Occipital lobe (tissue), 2 donors: ENCODE measurements around the genes SLC14A1, LOXHD1, PIAS2 and IER3IP1.

- RAMPAGE, long total RNA, result no peak
Observed at GRCh38 chr18:42038754-42039186, 83.7 kb downstream of the PIK3C3 start.

GRCh38 chr18:42298683-42299309 is 343.8 kb downstream of the PIK3C3 start:
- RAMPAGE, long total RNA, result no peak

DNA sequence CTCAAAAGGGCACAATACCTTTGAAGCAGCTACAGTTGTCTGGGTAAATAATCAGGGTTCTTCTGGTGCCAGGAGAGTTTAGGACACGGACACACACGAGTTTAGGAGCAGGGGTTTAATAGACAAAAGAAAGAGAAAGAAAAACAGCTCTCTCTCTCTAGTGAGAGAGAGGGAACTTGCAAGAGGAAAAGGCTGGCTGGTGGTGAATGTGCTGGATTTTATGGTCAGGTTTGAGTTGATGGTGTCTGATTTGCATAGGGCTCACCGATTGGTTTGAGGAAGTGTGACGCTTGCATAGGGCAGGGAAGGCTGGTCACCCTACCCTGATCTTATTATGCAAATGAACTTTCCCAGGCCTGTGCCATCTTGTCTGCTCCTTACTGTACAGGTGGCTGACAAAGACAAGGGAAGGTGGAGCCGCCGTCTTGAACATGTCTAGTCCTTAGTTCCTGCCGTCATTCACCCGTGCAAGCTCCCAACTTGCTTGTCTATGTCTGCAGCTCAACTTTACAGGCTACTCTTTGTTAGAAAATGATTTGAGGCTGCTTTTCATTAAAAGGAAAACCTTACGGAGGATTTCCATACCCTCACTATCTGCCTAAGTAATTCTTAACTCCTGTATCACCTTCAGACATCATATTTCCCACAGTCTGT is 408.8 kb downstream of the RIT2 start:
- RAMPAGE, long total RNA, result no peak

DNA sequence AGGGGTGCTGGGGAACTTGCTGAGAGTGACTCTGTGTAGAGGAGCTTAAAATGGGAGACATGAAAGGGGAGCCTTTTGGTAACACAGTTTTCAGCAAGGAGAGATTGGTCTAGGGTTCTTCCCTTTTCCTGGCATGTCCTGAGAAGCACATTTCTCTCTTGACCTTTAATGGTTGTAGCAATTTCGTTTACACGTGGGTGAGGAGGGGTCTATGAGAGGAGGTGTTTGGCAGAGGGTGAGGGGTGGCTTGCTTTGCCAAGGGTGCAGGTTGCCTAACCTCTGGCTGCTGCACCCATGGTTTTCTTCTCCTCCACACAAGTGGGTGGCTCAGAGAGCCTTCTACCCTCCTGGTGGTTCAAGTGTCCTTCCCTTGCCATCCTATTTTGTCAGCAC is 27.1 kb downstream of the SETBP1 start:
- RAMPAGE, long total RNA, result no peak

DNA sequence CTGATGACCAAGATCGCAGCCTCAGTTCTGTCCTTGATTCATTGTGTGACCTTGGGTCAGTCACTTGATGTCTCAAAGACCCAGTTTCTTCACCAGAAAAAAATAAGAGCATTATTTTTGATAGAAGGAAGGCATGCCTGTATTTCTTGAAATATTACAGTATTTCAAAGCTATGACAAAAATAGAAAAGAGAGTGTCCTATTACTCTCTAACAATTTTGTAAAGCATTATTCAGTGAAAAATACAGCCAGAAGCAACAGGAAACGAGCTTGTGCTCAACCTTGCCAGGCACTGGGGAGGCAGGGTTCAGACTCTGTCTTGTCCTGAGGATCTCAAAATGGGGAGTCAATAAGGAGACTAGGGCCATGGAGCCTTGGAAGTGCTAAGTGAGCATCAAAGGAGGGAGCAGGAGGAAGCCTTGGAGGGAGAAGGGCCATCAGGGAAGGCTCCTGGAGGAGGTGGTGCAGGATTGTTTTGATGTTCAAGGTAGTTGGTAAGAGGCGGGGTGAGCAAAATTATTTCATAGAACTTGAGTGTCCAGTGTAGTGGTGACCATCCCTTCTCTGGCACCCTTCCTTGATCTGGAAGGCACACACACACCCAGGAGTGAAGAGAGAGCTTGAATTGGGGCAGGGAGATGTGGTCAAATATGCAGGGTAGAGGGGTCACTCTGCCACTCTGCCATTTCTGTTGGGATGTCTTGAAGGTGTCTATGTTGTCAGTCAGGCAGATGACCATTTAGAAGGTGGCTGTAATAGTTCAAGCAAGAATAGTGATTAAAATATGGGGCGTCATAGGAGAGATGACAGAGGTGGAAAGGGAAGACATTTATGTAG is 64.9 kb downstream of the SETBP1 start:
- RAMPAGE, long total RNA, result no peak

GRCh38 chr18:45239030-45239357 is 376.3 kb upstream of the SLC14A2 start:
- RAMPAGE, long total RNA, result no peak

- RAMPAGE, long total RNA, result no peak
Observed at GRCh38 chr18:45503747-45504232, 111.5 kb upstream of the SLC14A2 start.

- RAMPAGE, long total RNA, result no peak
Observed at GRCh38 chr18:45686981-45687653, 36.9 kb upstream of the SLC14A1 start.

- RAMPAGE, long total RNA, result no peak
Observed at GRCh38 chr18:45723975-45724326, at the start of gene SLC14A1. Gene SLC14A1, plus strand, starts transcription at chr18:45724181.

DNA sequence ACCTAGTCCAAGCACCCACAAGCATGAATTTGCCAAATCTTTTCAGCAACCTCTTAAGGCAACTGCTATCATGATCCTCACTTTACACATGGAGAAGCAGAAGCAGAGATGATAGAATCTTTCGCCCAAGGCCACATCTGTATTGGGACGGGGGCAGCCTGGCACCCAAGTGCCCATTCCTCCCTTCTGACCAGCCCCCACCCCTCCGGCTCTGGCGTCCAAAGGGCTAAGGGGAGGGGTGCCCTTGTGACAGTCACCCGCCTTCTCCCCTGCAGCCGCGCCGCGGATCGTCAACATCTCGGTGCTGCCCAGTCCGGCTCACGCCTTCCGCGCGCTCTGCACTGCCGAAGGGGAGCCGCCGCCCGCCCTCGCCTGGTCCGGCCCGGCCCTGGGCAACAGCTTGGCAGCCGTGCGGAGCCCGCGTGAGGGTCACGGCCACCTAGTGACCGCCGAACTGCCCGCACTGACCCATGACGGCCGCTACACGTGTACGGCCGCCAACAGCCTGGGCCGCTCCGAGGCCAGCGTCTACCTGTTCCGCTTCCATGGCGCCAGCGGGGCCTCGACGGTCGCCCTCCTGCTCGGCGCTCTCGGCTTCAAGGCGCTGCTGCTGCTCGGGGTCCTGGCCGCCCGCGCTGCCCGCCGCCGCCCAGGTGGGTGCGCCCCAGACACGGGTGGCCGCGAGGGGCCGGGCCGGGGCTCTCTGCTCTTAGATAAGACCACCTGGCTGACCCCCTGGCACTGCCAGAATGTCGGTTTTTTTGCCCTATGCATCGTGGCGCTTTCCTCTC is 13.2 kb downstream of the SIGLEC15 start:
- RAMPAGE, long total RNA, result no peak

GRCh38 chr18:46060424-46060984 is 11.6 kb downstream of the PSTPIP2 start:
- RAMPAGE, long total RNA, result no peak

- RAMPAGE, long total RNA, result no peak
Observed at GRCh38 chr18:46433379-46433875, 99.6 kb downstream of the RNF165 start.

DNA sequence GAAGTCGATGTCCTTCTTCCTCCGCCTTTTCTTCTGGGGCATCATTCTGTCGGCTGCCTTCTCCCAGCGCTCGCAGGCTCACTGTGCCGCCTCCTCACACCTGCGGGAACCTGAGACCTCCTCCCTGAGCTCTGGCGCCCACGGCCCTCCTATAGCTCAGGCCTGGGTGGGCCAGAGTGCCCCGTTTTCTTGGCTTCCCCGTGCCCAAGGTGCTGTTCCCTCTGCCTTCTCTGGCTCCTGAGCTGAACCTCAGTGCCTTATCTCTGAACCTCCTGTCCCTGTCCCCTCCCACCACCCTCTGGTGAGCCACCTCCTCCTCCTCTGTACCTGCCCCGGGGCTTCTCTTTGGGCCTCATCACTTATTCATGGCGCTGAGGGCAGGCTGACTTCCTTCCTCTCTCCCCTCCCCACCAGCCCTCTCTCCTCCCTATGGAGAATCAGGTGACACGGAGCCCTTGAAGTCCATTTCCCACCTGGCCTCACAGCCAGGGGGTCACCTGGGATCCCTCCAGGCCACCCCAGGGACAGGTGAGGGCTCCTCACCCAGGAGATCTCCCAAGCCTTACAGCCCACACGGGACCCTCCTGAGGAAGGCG is at the start of gene LOXHD1:
LOXHD1 (minus strand) TSS at position 232 of the 596 bp plus-strand sequence.
- RAMPAGE, long total RNA, result no peak

GRCh38 chr18:46811794-46812239 is 55.0 kb upstream of the ST8SIA5 start:
- RAMPAGE, long total RNA, result no peak

GRCh38 chr18:46836128-46836801 is 79.4 kb upstream of the ST8SIA5 start:
- RAMPAGE, long total RNA, result no peak

DNA sequence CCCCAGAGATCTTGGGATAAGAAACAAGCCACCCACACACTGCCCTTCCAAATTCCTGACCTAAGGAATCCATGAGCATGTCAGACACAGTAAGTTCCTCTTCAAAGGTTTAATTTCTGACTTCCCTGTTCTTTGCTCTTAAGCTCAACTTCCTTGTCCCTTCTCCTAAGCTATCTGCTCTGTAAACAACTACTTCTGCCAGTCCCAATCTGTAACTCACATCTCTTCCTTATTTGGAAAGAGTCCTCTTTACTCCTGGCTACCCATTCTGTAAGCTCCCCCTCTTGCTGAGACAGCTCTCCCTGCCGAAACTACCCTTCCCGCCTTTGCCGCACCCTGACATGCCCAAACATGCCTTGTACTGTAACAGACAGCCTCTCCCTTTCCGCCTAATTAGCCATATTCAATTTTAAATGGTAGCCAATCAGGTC is 49.2 kb downstream of the PIAS2 start:
- RAMPAGE, long total RNA, result no peak

GRCh38 chr18:46916741-46917569 is at the start of gene PIAS2:
Gene PIAS2, minus strand, starts transcription at chr18:46917507.
- RAMPAGE, long total RNA, result no peak

DNA sequence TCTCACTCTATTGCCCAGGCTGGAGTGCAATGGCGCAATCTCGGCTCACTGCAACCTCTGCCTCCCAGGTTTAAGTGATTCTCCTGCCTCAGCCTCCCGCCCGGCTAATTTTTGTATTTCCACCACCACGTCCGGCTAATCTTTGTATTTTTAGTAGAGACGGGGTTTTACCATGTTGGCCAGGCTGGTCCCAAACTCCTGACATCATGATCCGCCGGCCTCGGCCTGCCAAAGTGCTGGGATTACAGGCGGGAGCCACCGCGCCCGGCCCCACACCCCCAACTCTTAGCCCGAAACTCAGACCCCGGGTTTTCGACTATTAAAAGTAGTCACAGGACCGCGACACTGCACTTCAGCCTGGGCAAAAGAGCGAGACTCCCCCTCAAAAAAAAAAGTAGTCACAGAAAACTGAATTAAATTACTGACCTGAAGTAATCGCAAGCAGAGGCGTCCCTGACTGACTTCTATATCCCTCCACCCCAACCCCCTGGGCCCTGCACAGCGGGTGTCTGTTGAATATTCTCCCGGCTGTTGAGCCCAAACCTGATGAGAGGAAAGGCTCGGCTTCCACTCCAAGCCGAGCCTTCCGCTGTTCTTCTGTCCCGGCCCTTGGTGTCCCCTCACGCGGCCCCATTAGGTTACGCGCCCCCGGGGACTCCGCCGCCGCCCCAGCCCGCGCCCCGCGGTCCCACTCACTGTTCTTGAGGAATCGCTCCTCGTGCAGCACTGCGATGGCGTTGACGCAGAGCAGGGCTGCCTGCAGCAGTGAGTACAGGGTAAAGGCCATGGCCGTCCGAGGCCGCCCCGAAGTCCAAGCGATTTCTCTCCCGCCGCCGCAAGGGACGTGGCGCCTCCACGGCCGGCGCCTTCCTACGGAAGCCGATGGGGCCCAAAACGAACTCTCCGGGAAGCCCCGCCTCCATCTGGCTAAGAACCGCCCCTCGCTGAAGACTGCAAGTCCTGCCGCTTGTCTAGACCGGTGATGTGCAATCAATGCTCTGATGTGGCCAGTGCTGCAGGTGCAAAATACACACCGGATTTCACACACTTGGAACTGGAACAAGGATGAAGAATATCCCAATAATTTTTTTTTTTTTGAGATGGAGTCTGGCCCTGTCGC is at the start of gene IER3IP1:
IER3IP1 (minus strand) TSS at position 874 of the 1,120 bp plus-strand sequence.
- RAMPAGE, long total RNA, result start-site peak on the minus strand centred at position 839 of the sequence, 45 bp wide, 441 and 464 reads in 2 replicates

DNA sequence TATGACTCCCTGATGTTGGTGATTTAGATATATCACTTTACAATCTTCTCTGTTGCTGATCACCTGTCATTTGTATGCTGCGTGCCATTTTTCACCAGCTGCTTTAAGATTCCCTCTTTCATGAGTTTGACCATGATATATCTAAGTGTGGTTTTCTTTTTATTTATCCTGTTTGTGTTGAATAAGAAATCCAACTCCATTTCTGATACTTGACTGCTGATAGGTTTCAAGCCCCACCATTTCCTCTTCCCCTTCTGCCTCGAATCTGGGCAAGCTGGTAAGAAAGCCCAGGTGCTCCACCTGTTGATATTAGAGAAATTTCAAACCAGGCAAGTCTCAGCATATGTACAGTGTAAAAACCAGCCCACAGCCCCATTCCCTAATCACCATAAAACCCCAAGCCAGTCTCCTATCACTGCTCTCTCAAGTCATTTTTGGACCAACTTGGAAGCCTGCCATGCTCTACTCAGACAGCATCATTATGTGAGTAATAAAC is 46.7 kb downstream of the SMAD2 start:
- RAMPAGE, long total RNA, result no peak

GRCh38 chr18:48003576-48004287 is 73.3 kb upstream of the SMAD2 start:
- RAMPAGE, long total RNA, result no peak